Measurements from ENCODE around the genes LCE7A, SPRR2E, SPRR2G, S100A9, S100A6, S100A4 and ATP8B2.

- PRO-cap, 7 experiments: no peak in any of the 7 experiments
These were observed 17.3 kb downstream of the C1orf68 start for GRCh38 chr1:152736616-152736941.

DNA sequence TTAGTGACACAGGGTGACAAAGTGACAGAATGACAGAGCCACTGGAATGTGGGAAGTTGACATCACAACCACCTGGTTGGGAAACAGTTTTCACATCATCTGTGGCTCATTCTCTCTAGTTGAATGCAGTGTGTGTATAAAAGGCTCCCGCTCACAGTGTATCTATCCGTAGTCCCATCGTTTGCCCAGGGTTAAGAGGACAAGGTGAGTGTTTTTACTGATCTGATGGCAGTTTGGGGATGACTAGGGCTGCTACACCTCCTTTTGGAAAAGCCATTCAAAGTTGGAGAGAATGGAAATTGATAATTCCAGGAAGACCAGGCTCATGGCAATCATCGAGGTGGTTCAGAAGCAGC is at the start of gene LCE7A:
TSS of gene LCE7A (plus strand) at position 169 of the 356 bp plus-strand sequence.
- PRO-cap, 7 experiments: no peak in any of the 7 experiments

- PRO-cap, 7 experiments: no peak in any of the 7 experiments
These were observed 4.5 kb downstream of the IVL start for GRCh38 chr1:152912844-152913285.

- PRO-cap, 7 experiments: no peak in any of the 7 experiments
These were observed at the start of gene SPRR2E for GRCh38 chr1:153094386-153094783. SPRR2E (minus strand) TSS chr1:153094526.

GRCh38 chr1:153150659-153151095 is at the start of gene SPRR2G:
SPRR2G (minus strand) TSS chr1:153150890.
- PRO-cap, 7 experiments: no peak in any of the 7 experiments

DNA sequence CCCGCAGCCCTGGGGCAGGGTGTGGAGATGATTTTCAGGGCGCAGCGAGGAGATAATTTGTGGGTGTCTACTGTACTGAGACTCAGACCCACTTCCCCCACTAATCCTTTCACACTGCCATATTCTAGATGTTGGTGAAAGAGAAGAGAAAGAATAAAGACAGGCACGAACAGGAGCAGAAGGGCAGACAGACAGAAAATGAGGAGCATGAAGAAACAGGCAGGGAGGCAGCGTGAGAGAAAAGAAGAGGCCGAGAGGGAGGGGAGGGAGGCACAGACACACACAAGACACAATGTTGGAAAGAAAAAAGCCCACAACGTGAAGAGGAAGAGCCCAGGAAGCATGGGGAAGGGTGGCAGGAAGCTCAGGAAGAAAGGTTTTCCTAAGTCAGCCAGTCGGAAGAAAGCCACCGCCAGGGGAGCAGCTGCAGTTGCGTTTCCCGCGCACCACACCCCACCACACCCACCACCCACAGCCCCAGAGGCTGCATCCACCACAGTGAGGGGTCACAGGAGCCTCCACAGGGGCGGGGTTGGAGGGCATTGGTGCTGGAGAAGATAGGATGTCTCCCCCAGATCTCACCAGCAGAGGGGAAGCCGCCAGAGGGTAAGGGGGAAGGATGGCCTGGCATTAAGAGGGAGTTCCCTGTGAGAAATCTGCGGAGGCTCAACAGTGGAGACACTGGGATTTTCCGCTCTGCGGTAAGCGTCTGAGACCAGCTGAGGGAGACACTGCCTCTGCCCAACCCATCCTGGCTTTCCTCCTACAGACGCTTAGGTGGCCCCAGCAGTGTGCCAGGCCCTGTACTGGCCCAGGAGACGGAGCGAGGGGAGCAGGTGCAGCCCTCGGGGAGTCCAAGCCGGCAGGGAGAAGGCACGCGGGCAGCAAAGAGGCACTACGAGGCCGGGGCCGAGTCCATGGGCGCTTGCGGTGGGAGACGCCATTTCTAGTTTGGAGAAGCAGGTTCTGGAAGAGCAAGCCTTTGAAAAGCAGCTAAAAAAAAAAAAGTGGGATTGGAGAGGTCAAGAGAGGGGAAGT is 20.0 kb downstream of the PGLYRP3 start:
- PRO-cap, 7 experiments: no peak in any of the 7 experiments

GRCh38 chr1:153357545-153358580 is at the start of gene S100A9:
S100A9 (plus strand) TSS chr1:153357854.
- PRO-cap, 7 experiments: no peak in any of the 7 experiments

DNA sequence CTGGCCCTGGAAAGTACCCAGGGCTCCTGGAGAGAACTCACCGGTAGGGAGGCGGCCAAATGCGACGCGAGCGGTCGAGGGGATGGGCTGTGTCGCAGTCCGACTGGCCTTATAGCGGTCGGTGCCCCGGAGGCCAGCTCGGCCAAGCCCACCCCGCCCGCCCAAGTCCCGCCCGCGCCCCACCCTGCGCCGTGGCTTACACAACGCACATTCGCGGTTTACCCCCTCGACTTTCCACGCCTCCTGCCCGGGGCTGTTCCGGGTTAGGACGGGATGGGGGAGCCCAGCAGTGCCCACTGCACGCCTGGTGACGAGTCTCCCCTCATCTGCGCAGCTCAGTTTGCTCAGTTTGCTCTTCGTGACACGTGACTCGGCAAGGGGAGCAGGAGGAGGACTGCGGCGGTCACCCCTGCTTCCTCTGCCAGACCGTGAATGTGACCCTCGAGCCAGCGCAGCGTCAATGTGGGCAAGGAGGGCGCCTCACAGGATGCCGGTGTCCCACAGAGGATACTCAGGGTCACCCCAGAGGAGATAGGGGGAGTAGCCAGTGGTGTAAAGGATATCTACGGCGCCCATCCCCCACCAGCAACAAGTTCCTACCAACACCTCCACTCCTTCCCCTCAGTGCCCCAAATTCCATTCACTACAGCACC is at the start of gene S100A6:
TSS of gene S100A6 (minus strand) at position 84 of the 653 bp plus-strand sequence.
- PRO-cap, 7 experiments: peak in 7 of 7 experiments; most common plus-strand start position 366 of the sequence (in 3); most common minus-strand start position 265 of the sequence (in 4)

GRCh38 chr1:153545475-153546226 is at the start of gene S100A4:
S100A4 (minus strand) TSS chr1:153545806.
- PRO-cap, 7 experiments: peak in 7 of 7 experiments; most common plus-strand start chr1:153545556 (in 3); most common minus-strand start chr1:153545806 (in 7)

DNA sequence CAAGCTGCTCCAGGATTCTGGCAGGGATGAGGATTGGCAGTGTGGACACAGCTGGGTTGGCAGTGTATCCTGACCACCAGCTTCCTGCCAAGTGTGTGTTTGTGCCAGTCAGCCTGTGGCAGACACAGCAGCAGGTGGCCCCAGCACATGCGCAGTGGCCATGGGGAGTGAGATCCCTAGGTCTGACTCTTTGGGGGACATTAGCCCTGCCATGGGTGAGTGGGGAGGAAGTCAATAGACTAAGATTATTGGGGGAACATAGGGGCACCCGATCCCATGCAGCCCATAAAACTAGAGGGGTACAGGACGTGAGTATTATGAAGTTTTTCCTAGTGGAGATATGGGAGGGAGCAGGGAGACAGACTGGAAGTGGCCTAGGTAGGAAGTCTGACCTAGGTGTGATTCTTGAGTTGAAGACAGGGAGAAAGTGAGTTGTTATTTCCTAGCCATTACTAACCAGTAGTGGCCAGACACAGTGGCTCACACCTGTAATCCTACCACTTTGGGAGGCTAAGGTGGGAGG is 8.5 kb upstream of the SNAPIN start:
- PRO-cap, 7 experiments: no peak in any of the 7 experiments

GRCh38 chr1:153750441-153751313 is 22.8 kb downstream of the INTS3 start:
- PRO-cap, 7 experiments: no peak in any of the 7 experiments

DNA sequence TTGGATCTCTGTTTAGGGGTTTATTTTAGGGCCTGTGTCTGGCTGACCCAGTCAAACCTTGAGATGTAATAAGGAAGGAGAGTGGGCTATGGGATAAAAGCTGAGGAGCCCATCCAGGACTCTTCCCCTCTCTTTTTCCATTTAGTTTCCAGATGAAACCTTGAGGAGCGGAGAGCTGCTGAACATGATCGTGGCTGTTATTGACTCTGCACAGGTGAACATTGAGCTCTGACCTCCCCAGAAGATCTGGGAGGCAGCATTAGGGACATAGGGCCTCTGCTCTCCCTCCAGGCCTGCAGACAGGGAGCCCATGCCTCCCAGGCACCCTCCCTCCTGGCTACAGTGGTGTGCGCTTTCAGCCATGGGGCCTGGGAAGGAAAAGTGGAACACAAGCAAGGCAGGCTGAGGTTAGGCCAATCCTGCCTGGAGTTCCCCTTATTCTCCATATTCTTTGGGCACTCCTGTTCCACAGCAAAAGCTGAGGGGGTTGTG is 6.4 kb upstream of the SLC27A3 start:
- PRO-cap, 7 experiments: no peak in any of the 7 experiments

DNA sequence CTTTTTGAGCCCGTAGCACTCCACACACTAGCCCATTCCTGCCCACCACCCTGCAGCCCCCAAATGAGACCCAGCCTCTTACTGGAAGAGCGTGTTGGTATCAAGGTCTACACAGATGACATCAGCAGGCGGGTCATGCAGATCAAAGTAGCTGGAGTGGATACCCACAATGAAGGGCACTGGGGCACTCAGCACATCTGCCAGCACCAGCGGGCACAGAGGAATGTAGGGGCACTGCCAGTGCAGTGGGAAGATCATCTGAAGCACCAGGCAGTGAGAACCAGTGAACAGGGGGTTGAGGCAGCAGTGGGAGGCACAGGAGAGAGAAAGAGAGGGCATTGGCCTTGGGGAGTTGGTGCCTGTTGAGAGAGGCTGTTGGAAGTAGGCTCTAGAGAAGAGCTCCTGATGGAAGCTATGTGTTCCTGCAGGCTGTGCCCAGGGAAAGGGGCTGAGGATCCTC is 6.1 kb downstream of the DENND4B start:
- PRO-cap, 7 experiments: no peak in any of the 7 experiments

DNA sequence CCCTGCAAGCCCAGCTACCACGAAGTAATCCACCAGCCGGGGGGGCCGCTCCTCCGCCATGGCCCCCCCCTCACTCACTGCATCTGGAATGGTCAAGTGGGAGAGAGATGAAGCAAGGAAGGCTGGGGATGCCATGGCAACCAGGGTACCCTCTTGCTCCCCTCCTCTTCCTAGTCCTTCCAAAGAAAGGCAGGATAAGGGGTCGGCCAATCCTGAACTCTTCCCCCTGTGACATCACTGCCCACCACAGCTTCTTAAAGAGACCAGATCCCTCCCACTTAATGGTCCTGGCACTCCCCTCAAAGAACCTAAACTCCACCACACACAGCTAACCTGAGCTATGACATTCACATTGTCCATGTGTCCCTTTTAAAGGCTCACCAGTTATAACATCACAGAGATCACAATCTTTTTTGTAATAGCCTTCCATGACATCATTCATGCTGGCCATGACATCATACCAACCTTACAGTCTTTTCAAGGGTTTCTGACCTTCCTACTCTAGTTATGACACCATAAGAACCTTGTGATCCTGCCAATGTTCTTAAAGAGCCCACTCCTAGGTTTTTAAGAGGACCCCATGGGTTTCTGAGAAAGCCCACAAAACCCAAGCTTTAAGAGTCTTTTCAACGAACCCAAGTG is 2.1 kb downstream of the DENND4B start:
- PRO-cap, 7 experiments: peak in 4 of 7 experiments; most common plus-strand start position 521 of the sequence (in 1); most common minus-strand start position 342 of the sequence (in 4)

- PRO-cap, 7 experiments: no peak in any of the 7 experiments
These were observed 4.5 kb downstream of the CRTC2 start for GRCh38 chr1:153953814-153954419.

GRCh38 chr1:153985088-153985893 is 848 bp downstream of the RAB13 start:
- PRO-cap, 7 experiments: no peak in any of the 7 experiments

DNA sequence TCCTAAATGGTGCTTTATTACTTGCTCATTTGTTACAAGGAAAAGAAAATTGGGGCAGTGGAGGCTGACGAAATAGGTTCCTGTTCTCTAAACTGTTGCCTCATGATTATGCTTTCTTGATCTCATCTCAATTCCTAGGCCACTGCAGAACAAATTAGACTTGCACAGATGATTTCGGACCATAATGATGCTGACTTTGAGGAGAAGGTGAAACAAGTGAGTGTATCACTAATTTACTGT is 6.3 kb downstream of the UBAP2L start:
- PRO-cap, 7 experiments: no peak in any of the 7 experiments

DNA sequence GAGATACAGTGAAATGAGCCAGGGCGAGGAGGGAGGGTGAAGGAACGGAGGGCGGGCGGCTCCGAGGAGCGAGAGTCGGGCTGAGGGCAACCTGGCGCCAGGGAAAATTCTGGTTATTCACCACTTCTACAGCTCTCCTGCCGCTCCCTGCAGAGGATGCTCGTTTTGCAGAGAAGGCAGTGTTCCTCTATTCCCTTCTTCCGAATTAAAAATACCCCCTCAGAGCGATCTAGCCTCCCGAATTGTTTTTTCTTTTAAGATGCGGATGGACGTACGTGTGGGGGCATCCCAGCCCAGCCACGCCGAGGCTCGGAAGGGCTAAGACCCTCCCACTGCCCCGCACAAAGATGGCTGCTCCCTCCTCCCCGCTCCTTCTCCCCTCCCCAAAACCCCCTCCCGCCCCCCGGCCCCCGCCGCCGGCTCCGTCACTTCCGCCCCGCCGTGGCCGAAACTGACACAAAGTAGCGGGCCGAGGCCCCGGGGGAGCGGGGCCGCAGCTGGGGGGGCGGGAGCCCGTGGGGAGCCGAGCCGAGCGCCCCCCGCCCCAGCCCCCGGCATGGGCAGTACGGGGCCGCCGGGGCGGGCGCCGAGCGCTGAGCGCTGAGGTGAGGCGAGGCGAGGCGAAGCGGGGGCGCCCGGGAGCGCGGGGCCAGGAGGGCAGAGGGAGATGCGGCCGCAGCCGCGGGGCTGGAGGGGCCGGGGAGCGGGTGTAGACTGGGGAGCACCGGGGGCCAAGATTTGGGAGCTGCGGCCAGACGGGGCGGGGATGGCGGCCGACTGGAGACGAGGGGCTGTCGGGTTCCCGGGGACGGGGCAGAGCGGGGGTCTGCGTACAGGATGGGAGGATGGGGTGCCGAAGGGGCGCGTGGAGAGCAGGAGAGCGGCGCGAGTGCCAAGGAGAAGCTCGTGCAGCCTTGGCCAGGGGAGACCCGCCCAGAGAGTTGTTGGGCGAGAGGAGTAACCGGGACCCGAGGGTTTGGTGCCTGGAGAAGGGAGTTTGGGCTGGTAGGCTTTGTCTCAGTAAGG is at the start of gene ATP8B2:
TSS of gene ATP8B2 (plus strand) at position 428 of the 1,026 bp plus-strand sequence.
- PRO-cap, 7 experiments: peak in 6 of 7 experiments; most common plus-strand start position 459 of the sequence (in 3)

- PRO-cap, 7 experiments: peak in 4 of 7 experiments; most common minus-strand start chr1:154335109 (in 3)
These were observed 9.6 kb downstream of the ATP8B2 start for GRCh38 chr1:154334968-154335295.

- PRO-cap, 7 experiments: no peak in any of the 7 experiments
These were observed 12.2 kb downstream of the ATP8B2 start for GRCh38 chr1:154337106-154338343.